Mesangial cell (primary cell): ENCODE data around the genes VSIG10L, ZNF615, ZNF610, ZNF28, ZNF665 and ZNF813.

DNA sequence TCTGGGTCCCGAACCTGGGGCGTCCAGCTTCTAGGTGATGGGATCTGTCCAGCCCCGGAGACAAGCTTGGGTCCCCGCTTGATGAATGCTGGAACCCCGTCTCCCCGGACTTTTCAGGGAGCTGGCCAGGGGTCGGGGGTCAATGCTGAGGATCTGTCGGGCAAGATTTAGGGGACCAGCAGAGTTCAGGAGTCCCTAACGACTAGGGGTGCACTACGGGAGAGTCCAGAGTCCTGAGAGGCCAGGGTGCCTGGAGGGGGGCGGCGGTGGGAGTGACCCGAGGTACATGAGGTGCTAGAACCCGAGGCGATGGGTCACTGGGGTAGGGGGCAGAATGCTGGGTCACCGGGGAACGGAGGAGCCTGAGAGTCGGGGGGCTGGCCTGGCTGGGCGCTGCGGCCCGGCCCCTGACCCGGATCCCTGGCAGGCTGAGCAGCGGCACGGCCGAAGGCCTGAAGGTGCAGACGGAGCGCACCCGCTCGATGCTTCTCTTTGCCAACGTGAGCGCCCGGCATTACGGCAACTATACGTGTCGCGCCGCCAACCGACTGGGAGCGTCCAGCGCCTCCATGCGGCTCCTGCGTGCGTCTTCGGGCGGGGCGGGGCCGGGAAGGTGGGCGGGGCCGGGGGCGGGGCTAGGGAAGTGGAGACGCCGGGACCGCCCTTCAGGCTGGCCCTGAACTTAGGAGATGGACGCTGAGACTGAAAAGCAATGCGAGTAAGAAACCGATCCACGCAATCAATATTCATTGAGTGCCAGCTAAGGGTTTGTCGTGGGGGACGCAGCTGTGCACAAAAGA lies 14.4 kb downstream of the VSIG10L start:
- RAMPAGE, long total RNA, result no peak

- RAMPAGE, long total RNA, result no peak
Measured at GRCh38 chr19:51341664-51342507, at the start of gene VSIG10L. Gene VSIG10L, minus strand, starts transcription at chr19:51342139.

DNA sequence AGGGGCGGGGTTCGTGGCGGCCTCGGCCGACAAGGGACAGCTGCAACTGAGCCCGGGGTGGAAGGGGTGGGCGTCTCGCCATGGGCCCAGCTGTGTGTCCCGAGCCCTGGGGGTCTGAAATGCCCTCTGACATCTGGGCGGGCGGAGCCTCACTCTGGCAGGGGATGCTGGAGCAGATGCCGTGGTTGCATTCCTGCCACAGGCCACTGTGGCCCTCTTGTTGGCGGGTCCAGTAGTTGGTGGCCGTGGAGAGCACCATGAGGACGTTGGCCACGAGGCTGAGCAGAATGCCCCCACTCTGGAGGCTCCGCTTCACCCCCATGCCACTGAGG lies 581 bp downstream of the CLDND2 start:
- RAMPAGE, long total RNA, result no peak

DNA sequence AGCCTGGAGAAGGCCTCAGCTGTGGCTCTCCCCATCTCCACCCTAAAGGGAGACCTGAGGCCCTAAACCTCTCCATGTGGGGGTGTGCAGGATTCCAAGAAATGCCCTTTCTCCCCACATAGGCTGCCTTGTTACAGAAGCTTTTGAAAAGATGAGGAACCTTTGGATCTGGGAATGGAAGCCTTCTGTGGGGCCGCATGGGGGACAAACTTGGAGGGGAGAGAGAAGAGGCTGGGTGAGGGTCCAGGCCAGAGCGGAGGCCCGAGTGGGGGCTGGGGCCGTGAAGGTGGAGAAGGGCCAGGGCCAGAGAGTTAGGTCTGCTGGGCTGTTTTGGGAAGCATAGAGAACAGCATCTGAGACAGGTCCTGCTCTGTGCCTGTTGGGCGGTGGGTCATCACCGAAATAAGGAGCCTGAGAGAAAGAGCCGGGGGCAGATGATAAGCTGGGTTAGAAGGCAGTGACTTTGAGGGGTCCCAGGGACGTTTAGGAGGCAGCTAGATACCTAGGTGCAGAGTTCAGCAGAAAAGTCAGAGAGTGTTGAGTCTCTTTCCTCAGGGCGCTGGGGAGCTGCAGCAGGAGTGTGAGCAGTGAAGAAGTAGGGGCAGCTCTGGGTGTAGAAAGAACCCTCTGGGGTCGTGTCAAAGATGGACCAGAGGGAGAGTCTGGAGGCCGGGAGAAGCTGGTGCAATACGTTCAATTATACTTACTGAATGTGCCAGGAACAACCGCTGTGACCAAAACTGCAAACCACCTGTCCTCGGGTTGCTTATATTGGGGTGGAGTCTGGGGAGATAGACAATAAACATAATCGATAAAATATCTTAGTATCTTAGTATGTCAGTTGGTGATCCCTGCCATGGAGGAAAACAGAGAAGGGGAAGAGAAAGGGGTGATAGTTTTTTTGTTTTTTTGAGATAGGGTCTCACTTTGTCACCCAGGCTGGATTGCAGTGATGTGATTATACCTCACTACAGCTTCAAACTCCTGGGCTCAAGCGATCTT lies 2.7 kb downstream of the SPACA6 start:
- RAMPAGE, long total RNA, result no peak

DNA sequence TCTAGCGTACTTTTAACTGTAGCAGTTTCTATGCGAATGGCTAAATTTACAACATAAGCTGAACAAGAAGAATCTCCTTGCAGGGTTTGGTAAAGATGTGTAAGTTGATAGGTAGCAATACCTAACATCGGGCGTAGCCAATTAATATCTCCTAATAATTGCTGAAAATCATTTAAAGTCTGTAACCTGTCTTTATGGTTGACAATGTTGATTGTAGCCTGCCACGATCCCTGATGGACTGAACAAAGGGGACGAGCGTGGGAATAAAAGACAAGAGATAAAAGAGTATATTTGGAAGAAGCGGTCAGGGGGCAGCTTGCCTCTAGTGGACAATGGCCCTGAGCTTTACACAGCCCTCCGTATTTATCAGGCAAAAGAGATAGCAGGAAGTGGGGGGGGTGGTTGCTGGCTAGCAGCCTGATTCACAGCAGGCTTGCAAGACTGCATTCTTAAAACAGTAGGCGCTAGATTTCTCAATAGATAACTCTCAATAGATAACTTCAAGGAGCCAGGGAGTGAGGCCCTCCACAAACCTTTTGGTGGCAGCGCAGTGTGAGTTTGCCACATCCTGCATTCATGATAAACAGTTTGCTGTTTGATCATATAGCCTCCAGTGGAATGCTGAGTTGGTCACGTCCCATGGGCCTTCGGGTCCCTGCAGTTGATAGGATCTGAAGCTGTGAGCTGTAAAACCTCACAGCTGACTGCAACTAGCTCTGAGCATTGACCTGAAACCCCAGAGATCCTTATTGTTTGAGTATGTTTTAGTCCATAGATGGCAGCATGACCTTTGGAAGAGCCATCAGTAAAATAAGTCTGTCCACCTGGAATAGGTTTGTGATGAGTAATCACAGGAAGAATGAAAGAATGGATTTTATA lies 12.1 kb downstream of the FPR3 start:
- RAMPAGE, long total RNA, result no peak

DNA sequence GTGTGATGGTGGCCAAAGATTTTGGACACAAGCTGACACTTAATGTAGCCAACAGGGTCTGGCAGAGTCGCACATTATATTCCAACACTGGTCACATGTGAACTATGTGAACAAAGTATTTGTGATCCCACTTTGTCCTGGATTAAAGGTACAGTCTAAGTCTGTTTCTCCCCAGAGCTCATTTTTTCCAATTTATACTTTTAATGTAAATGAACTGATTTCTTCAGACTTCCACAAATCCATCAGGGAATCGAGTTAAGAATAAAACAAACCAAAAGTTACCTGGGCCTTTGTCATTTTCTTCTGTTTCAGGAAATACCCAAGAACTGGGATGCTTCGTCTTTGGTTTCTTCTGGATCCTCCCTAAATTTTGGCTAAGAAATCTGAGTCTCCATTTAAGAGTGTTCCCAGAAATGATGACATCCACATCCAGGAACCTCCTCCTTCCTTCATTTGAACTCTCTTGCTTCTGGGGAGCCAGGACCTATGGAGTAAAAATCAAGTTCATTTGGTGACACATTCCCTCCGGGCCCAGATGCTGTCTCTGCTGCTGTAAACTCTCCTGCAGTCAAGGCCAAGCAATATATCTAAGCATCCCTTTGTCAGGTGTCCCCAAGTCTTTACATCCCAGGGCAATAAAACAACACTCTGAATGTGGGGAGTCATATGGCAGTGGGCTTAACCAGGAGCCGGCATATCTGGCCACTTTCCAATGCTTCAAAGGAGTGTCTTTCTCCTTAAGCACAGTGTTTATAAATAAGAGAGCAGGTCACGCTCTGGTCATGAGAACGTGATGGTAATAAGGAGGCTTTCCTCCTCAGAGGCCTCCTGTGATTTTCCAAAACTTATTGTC lies 4.8 kb downstream of the ZNF649 start:
- RAMPAGE, long total RNA, result no peak

DNA sequence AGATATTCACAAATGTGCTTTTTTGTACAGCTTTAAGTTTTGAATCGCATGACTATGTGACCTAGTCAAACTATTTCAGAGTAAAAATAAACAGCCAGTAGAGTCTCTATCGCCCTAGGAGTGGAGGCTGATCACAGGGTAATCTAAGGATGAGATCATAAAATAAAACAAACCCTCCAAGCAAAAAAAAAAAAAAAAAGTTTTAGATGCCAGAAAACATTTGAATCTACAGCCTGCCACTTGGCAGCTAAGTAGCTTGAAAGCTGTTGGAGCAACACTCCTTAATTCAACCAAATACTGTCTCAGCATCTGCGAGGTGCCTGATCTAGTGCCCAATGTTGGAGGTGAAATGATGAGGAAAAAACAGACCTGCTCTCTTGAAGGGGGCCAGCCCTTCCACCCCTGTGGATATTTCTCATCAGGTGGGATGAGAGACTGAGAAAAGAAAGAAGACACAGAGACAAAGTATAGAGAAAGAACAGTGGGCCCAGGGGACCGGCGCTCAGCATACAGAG lies 26.7 kb downstream of the ZNF350 start:
- RAMPAGE, long total RNA, result no peak

- RAMPAGE, long total RNA, result start-site peak on the minus strand at chr19:52008197-52008223, 20 reads
Measured at GRCh38 chr19:52007546-52008648, at the start of gene ZNF615. Gene ZNF615, minus strand, starts transcription at chr19:52008211.

GRCh38 chr19:52028817-52029316 lies 688 bp upstream of the ZNF614 start:
- RAMPAGE, long total RNA, result no peak

GRCh38 chr19:52171867-52172402 lies 514 bp upstream of the ZNF836 start:
- RAMPAGE, long total RNA, result no peak

DNA sequence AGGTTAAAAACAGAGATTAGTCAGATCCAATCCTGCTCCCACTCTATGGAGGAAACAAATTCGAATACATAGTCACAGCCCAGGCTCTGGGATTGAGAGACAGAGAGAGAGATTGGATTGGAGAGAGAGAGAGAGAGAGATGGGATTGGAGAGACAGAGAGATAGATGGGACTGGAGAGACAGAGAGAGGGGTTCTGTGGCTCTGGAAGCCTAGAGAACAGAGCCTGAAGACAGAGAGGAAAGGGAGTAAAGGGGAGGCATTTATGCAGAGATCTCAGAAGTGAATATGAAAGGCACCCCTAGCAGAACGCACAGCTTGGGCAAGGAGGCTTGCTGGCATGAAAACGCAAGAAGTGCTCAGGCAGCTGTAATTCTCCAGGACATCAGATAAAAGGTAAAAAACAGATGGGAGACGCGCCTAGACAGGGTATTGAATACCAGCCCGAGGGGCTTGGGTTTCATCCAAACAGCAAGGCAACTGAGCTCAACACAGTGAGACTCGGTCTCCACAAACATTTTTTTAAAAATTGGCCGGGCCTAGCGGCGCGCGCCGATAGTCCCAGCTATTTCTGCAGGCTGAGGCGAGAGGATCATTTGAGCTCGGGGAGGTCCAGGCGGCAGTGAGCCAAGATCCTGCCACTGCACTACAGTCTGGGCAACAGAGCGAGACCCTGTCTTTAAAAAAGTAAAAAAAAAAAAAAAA lies 938 bp upstream of the PPP2R1A start:
- RAMPAGE, long total RNA, result no peak

DNA sequence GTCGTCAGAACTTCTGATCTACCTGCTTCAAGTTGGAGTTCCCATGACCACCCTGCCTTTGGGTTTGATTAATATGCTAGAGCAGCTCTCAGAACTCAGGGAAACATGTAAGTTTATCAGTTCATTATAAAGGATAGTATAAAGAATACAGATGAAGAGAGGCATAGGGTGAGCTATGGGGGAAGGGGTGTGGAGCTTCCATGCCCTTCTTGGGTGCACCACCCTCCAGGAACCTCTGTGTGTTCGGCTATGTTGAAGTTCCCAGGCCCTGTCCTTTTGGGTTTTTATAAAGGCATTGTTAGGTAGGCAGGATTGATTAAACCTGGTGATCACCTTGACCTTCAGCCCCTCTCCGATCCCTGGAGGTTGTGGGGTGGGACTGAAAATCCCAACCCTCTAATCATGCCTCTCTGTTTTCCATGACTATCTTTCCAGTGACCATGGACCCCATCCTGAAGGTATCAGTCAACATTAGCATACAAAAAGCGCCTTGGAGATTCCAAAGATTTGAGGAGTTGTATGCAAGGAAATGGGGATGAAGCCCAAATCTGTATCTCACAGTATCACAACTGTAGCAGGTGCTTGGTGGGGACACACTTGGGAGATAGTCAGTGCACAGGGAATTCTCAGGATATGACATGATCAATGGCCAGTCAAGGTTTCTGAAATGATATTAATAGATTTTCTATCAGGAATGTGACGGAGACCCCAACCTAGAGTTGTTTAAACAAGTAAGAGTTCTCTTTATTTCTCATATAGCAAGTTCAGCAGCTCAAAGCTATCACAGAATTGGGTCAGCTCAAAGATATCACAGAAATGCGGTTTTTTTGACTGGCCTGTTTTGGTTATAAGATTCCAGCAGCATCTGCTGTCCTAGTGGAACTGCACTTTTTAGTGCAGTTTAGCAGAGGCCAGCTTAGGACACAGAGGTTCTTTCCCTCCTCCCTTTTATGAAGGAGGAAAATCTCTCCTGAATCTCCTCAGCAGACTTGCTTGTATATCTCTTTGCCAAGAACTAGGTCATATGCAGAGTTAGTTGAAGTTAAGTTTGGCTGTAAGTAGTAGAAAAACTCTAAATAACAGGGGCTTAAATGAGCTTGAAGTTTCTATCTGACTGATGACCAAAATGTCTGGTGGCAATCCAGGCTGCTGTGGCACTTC lies 6.1 kb downstream of the PPP2R1A start:
- RAMPAGE, long total RNA, result no peak

- RAMPAGE, long total RNA, result no peak
Measured at GRCh38 chr19:52269248-52269492, 217 bp upstream of the ZNF766 start.

DNA sequence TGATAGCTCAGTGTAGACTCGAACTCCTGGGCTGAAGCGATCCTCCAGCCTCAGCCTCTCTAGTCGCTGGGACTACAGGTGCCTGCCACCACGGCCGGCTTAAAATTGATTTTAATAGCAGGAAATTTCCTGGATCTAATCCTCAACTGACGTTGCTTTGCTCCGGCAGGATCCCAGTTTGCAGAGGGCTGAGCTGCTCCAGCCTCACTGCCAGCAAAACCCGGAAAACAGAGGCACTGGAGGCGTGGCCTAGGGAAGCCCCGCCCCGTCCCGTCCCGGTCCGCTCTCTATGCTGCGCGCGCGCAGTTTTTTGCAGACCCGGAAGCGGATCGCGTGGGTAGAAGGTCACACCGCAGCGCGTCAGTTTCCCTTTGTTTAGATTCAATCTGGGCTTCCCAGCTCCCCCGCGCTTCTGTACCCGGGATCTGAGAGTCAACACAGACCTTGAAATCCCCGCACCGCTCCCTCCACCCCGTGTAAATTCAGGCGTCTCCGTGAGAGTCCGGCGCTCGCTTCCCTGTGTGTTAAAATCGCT lies at the start of gene ZNF610:
Gene ZNF610, plus strand, starts transcription at position 313 of the 535 bp plus-strand sequence.
- RAMPAGE, long total RNA, result no peak

GRCh38 chr19:52600664-52601646 lies 30.9 kb downstream of the ZNF701 start:
- RAMPAGE, long total RNA, result no peak

- RAMPAGE, long total RNA, result no peak
Measured at GRCh38 chr19:52645001-52645319, 45.3 kb downstream of the ENSG00000269825 start.

DNA sequence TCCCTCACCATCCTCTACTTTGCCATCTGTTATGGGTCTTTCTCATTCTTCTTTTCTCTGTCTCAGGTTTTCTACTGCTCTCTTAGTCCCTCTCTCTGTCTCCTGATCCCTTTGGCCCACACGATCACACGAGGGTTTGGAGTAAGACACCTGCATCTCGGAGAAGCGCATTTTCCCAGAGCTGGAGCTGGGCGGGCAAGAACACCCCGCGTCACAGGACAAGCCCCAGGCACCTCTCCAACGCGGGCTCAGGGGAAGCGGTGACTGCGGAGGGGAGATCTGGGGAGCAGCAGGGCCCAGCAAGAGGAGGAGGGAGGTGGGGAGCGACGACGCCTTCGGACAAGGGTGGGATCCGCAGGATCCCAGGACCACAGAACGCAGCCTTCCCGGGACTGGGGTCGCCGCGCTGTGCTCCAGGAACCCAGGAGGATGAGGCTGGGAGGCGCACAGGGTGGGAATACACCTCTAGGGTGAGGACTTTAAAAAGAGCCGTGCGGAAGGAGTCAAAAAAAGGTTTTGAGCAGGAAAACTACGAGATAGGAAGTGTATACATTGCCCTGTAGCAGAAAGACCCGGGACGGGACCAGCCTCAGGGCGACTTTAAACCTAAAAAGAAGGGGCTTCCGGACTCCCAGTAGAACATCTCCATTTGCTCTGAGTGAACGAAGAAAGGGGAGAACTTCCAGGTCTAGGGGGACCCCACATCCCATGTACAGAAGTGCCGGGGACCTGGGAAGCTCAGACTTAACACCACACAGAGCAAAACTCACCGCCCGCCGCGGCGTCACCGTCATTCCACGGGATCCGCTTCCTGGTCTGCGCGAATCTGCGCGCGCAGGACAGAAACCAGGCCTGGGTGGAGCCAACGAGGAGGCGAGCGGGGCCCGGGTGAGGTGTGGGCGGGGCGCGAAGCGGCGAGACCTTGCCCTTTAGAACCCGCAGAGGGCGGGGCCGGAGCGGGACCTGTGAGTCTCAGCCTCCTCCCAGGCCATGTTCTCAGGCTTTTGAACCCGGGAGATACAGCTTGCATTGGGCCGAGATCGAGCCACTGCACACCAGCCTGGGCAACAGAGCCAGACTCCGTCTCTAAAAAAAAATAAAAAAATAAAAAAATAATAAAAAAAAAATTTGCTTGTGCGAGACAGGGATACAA lies at the start of gene ZNF28:
Gene ZNF28, minus strand, starts transcription at position 818 of the 1,153 bp plus-strand sequence.
- RAMPAGE, long total RNA, result no peak

- RAMPAGE, long total RNA, result no peak
Measured at GRCh38 chr19:53130612-53130881, 2.2 kb downstream of the ZNF415 start.

DNA sequence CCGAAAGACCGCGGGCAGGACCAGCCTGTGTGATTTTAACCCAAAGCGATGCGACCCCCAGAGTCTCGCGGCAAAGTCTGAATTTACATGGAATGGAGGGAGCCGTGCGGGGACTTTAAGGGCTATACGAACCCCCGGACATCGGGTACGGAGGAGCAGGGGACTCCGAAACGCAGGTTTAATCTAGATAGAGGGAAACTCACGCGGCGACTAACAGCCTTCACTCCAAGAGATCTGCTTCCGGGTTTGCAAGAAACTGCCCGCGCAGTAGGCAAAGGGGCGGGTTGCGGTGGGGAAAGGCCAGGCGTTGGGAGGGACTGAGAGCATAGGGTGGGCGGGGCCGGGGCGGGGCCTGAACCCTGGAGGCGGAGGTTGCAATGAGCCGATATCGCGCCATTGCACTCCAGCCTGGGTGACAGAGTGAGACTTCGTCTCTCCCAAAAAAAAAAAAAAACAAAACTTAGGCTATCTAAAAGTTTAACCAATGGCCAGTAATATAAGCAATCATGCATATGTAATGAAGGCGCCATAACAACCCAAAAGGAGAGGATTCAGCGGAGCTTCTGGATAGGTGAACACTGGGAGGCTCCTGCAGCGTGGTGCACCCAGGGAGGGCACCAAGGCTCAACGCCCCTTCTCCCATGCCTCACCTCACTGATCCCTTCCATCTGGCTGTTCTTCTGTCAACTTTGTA lies at the start of gene ZNF665:
Gene ZNF665, minus strand, starts transcription at position 250 of the 694 bp plus-strand sequence.
- RAMPAGE, long total RNA, result no peak

- RAMPAGE, long total RNA, result start-site peak on the plus strand at chr19:53467741-53467762, 33 reads
Measured at GRCh38 chr19:53467470-53468654, at the start of gene ZNF813. Gene ZNF813, plus strand, starts transcription at chr19:53467733.